Measurements from ENCODE around the genes NPM3 and PPRC1.

DNA sequence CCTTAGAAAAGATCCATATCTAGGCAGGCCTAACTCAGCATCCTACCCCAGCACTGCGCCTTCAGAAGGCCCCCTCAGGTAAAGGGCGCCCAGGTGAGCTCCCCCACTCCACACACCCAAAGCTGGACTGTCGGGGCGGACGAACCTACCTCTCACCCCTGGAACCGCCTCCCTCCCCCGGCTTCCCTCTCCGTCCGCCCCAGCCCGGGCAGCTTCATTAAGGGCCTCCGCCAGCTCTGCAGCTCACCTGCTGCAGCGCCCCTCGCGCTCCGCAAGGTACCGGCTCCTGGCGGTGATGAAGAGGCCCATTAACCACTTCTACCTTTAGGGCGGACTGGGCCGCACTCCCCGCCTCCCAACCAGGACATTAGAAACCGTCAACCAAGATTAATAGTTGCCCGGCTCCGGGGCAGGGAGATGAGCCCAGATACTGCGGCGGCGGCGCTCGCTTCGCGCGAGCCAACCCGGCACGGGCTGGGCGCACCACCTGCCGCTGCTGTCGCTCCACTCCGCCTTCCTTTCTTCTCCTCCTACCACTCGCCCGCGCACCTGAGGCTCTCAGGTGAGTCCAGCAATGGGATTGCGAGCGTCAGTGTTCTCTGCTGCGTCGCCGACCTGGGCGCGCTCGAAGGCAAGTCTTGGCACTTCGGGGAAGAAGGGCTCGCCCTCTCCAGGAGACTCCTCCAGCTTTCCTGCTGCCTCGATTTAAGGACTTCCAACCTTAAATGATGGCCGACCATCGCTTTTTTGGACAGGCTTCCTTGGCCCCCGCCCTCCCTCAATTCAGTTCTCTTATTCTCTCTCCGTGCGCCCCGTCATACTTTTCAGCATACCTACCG lies 13.7 kb upstream of the KAZALD1 start:
- PRO-cap, result no peak

DNA sequence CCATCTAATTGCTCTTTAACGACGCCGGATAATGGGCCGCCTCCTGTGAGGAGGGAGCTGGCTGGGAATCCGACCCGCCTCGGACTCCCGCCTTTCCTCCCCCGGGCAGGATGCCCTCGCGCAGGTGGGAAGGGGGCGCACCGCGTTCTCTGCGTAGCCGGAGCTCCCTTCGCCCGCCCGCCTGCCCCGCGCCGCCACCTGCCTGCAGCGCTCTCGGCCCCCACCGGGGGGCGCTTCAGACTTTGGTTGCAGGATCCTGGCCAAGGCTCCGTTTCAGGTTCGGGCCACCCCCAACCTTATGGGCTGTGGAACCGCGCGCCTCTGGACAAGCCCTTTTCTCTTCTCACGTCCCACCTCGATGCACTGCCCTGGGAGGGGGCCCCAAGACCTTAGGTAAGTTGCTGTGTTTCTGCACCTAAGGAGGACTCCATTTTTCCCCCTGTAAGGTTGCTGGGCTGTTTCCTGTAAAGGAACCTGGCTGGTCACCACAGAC lies 11.5 kb upstream of the KAZALD1 start:
- PRO-cap, result no peak

- PRO-cap, result no peak
These were observed 2.4 kb downstream of the KAZALD1 start for GRCh38 chr10:101064118-101064666.

DNA sequence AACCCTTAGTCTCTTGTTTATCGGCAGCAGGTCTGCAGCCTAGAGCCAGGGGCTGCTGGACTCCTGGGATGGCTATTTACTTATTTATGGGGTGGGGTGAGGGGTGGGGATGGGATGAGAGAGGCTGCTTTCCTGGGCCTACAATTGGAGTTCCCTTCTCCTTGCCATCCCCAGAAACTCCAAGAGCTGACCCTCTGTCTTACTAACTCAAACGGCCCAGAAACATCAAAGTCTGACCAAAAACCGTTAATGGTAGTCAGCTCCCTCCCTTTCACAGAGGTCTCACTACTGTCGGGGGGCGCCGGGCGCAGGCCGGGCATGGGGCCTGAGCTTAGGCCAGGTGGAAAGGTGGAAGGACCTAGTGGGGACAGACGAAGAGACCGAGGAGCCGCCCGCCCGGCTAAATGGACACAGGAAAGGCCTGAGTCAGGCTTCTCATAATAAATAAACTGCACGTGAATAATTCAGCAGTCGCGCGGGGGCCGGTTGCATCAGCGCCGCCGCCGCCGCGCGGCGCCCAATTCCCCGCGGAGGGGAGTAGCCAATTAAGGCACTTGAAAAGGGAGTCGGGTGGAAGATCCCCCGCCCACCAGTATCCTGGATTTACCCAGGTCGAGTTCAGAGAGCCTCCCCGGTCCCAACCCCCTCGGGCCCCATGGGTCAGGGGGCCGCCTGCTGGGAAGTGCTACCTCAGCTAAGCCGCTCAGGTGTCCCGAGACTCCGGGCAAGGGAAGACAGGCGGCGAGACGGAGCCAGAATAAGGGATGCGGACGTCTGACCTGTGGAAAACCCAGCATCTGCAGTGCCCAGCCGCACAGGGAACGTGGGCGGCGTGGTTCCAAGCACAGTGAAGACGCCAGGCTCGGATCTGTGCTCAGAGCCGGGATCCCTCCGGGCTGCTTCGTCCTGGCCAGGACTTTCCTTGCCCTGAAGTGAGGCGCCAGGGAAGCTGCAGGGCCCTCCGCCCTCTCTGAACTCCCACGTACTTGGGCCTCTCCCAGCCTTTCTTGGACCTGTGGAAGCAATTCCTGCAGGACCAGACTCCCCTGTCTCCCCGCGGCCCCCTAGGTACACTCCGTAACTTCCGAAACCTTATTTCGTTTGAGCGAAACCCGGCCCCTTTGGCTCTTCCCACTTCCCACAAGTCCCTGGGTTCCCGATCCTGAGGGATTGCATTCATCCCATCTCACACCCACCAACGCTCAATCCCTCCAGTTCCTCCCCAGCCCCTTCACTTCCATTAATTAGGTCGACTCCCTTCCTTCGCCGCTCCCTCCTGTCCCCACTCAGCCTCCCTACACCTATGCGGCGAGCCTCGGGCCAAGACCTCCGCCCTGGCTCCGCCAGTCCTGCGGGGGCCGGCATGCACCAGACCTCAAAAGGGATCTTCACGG lies 7.2 kb upstream of the LBX1 start:
- PRO-cap, result bidirectional peak, plus-strand start at position 595 of the sequence, minus-strand start at position 416 of the sequence

DNA sequence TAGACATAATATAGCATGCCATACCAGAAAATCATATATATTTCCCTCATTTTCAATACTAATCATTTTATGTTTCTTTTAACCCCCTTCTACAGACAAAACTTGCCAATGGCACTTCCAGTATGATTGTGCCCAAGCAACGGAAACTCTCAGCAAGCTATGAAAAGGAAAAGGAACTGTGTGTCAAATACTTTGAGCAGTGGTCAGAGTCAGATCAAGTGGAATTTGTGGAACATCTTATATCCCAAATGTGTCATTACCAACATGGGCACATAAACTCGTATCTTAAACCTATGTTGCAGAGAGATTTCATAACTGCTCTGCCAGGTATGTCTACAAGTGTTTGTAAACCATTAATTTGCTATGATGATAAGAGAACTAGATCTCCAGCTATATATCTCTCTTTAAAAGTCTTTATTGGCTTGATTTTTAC lies 66.5 kb downstream of the POLL start:
- PRO-cap, result no peak

- PRO-cap, result no peak
These were observed 262 bp upstream of the FBXW4 start for GRCh38 chr10:101695372-101695491.

- PRO-cap, result no peak
These were observed 30.9 kb upstream of the FBXW4 start for GRCh38 chr10:101725769-101726345.

DNA sequence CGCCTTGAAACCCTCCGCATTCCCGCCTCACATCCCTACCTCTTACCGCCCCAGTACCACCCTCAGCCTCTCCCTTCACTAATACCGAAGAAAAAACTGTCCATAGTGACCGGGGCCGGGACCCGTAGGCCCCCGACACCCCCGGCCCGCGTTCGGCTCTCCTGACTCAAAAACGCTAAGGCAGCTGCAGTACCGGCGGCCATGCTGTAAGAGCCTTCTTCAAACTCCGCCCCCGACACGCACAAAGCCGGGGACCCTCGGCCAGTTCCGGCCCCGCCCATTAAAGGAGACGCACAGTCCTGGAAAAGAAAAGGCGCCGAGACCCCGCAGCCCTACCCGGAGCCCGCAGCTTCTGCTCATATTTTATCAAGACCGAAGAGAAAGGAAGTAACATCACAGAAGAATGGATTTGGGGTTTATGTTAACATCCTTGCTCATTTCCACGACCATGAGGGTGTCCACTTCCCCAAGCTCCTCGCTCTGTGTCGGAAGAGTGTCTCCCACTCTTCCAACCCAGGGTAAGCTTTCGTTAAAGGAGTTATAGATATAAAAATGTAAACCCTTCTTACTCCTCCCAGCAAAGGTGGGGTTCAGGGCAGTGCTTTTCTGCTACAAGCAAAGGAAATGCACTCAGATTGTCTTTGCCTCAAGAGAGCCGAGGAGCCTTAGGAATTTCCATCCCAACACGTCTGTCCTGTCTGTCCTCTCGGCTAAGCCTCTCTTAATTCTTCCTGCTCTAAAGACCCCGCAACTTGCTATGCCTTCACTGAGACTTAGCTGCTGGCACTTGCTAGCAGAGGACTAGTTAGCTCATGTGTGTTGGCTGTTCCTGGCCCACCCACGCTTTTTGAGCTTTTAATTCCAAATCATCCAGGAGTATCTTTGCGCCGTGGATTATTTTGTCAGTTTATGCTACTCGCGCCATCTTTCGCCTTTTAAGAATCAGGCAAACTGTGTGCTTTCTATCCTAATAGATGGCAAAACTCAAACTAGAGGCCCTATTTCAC lies at the start of gene NPM3:
Gene NPM3 (minus strand): TSS at position 259 of the 1,007 bp plus-strand sequence.
- PRO-cap, result bidirectional peak, plus-strand start at position 294 of the sequence, minus-strand start at position 212 of the sequence

- PRO-cap, result no peak
These were observed 39.0 kb downstream of the ARMH3 start for GRCh38 chr10:102017038-102017405.

DNA sequence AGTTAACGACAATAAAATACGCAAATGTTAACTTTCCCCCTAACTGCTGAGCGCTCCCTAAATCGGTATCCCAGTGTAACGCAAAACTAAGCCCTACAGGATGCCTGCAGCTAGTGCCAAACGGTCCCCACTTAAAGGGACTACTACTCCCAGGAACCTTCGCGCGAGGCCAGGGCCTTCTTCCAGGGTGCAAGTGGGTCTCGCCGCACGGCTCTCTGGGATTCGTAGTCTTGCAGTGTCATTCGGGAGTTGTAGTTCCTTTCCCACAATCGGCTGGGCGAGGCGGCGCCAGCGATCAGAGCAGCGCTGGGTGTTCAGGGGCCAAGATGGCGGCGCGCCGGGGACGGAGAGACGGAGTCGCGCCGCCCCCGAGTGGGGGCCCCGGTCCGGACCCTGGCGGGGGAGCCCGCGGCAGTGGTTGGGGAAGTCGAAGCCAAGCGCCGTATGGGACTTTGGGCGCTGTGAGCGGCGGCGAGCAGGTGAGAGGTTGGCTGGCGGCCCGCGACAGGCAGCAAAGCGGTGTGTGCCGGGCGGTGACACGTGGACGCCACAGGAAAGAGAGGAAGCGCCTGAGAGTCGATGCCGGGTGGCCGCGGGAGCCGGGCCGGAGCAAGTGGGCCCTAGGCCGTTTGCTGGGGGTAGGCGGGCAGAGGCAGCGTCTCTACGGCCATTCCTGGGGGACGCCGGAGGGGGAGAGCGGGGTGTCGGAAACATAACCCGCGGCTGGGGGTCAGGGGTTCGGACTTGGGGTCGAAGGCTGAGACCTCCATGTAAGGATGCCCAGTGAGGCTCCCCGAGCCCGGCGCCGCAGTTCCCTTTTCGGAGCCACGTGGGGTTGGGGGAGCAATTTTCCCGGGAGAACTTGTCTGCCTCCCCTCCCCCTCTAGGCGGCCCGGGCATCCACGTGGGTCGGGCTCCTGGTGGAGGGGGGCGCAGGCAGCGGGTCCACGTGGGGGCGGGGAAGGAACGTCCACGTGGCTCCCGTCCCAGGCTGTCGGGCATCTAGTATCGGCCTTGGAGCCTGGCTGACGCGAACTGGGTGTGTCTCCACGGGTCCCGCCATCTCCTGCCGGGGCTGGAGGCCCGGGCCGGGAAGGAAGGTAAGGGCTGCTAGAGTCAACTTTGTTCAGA lies at the start of gene PPRC1:
Gene PPRC1 (plus strand): TSS at position 298 of the 1,131 bp plus-strand sequence.
- PRO-cap, result bidirectional peak, plus-strand start at position 298 of the sequence, minus-strand start at position 133 of the sequence; bidirectional peak, plus-strand start at position 574 of the sequence, minus-strand start at position 559 of the sequence; bidirectional peak, plus-strand start at position 1,062 of the sequence, minus-strand start at position 821 of the sequence

DNA sequence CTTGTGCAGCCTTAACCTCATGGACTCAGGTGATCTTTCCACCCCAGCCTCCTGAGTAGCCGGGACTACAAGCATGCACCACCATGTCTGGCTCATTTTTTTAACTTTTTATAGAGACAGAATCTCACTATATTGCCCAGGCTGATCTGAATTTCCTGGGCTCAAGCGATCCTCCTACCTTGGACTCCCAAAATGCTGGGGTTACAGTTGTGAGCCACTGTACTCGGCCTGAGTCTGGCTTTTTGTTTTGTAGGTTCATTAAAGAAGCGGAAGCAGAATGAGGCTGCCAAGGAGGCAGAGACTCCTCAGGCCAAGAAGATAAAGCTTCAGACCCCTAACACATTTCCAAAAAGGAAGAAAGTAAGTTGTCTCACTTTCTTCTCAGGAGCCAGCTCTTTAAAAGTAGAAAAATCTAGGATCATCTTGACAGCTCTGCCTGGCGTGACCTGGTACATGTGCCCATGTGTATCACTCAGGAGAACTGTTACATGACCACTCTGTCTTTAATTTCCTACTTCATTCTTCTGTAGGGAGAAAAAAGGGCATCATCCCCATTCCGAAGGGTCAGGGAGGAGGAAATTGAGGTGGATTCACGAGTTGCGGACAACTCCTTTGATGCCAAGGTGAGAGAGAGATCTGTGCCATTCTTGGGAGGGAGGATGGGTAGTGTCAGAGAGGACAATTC lies 9.3 kb downstream of the NOLC1 start:
- PRO-cap, result no peak

DNA sequence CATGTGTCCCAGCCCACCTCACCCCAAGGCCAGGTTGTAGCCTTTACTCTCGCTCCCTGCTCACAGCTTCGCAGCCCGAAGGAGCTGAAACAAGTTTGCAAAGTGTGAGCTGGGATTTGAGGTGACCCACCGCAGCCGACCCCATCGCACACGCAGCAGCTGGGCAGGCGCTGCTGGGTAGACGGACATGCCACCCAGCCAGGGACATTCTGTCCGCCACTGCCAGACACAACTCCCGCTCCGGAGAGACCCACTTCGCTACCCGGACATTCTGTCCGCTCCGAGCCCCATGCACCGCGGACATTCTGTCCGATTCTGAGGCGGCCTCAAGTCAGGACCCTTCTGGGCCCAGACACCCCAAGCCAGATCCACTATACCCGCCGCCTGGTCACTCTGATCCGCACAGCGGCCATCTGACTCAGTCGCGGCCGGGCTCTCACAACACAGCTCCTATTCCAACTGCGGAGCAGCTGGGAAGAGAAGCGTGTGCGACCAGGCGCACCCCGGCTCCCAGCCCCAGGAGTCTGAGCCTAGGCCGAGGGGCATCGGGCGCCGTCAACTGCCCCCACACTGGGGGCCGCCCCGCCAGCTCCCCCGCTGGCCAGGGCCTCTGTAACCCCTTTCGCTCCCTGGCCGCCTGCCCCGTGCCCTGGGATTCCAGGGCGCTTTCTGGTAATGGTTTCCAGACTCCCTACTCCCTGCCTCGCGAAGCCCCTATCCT lies 784 bp downstream of the PITX3 start:
- PRO-cap, result no peak

- PRO-cap, result no peak
These were observed 2.3 kb upstream of the NFKB2 start for GRCh38 chr10:102393149-102393643.

GRCh38 chr10:102409168-102409970 lies 9.2 kb downstream of the PSD start:
- PRO-cap, result bidirectional peak, plus-strand start at chr10:102409232, minus-strand start at chr10:102409277; bidirectional peak, plus-strand start at chr10:102409520, minus-strand start at chr10:102409495

DNA sequence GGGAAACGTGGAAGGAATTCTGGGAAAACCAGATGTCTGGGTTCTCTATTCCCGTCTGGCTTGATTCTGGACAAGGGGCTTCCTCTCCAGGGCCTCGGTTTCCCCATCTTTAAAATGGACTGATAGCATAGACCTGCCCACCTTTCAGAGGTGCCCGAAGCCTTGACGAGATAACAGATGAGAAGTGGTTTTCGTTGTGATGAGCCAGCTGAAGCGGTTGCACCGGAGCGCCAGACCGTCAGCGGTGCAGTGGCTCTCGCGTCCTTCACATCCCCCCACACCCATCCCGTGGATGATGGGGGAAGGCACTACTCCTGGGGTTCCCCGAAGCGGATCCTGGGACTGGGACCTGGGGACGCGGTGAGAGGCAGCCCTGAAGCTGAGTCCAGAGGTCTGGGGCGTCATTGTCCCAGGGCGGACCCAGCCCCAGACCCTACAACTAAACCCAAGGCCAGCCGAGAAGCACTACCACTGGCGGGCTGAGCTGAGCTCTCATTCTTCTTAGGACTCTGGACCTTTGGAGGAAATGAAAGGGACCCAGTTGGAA lies 623 bp upstream of the FBXL15 start:
- PRO-cap, result bidirectional peak, plus-strand start at position 176 of the sequence, minus-strand start at position 251 of the sequence; bidirectional peak, plus-strand start at position 465 of the sequence, minus-strand start at position 441 of the sequence

DNA sequence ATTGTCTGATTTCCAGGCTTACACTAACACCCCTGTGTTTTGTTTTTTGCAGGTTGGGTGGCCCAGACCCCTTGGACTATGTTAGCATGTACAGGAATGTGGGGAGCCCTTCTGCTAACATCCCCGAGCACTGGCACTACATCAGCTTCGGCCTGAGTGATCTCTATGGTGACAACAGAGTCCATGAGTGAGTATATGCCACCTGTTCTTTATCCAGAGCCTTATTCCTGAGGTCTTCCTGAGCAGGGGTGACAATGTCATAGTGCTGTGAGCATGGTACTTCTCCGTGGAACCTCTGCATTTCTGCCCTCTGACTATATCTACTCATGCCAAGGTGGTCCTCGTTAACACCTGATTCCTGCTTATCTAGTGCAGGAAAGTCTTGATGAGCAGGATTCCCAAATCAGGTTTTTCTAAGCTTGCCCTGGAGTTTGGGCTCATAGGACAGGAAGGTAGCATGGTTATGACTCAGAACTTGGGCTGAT lies 5.4 kb downstream of the SUFU start:
- PRO-cap, result no peak

- PRO-cap, result no peak
These were observed 30.8 kb upstream of the TRIM8 start for GRCh38 chr10:102613398-102613941.

- PRO-cap, result no peak
These were observed 11.6 kb upstream of the TRIM8 start for GRCh38 chr10:102632578-102633157.

DNA sequence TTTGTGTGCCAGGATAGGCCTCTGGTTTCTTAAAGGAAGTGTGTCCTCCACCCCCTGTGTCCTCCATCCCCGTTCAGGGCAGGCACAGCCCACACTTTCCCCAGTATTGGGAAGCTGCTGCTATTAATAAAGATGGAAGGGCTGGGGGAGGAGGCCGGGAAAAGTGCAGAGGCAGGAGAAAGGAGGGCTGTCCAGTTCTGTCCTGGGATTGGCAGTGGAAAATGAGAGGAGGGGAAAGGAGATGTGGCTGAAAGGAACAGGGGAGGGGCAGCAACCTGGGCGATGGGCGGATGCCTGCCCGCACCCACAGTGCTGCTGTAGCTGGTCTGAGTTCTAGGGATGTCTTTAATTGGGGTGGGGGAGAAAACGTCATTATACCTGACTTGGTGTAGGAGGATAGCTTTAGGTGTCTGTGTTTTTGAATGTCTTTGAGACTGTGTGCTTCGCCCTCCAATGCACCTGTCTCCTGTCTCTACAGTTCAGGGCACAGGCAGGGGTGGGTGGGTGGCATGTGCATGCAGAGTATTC lies 2.4 kb downstream of the TRIM8 start:
- PRO-cap, result bidirectional peak, plus-strand start at position 309 of the sequence, minus-strand start at position 98 of the sequence

- PRO-cap, result no peak
These were observed 17.0 kb downstream of the TRIM8 start for GRCh38 chr10:102661093-102661839.